ENCODE measurements around the genes PPP1R18, C6orf15, PSORS1C1 and MICA.

GRCh38 chr6:30683384-30683832, 3.0 kb downstream of the PPP1R18 start:
- RAMPAGE, long total RNA, result no peak
- RRBS, result no CpG with 5 or more reads among the region's 6 CpGs

GRCh38 chr6:30684309-30685305, 1.8 kb downstream of the PPP1R18 start:
- RAMPAGE, long total RNA, result no peak
- RRBS, result 42% methylated on average over 7 of the region's 22 CpGs

DNA sequence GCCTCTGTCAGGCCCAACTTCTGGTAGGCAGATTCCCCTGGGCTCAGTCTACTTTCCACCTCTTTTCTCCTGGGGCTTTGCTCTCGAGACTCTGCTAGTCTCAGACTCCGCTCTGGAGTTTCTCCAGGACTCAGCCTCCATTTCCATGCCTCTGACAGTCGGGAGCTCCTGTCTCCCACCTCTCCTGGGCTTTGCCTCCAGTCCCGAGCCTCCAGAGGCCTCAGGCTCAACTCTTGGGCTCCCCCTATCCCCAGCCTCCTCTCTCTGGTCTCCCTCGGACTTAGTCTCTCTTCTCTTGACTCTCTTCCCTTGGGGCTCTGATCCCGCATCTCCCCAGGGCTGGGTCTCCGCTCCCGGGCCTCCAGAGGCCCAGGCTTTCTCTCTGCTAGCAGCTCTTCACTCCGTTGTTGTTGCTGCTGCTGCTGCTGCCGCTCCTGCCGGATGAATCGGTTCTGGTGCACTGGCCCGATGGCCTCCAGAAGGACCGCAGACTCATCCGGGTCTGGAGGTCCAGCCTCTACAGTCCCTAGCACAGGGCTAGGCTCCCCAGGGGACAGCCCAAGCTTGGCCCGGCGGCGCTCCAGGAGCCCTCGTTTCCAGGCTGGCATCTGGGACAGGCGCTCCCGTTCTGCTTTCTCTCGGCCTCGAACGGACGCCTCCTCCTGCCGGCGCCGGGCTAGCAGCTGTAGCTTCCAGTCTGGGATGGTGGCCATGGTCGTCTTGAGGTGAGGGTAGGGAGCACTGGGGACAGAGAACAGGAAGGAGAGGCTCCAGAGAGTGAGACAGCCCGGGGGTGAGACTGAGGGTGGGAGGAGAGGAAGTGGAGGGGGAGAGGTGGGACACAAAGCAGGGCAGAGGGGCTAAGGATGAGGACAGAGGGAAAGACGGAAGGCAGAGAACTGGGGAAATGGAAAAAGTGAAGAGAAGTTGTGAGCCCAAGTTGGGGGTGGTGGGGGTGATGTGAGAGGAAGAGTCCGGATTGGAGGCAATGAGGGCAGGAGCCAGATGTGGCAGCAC, 831 bp downstream of the PPP1R18 start:
- RAMPAGE, long total RNA, result no peak
- RRBS, result 79% methylated on average over 14 of the region's 32 CpGs

- RAMPAGE, long total RNA, result start-site peak on the minus strand at chr6:30686638-30686652, 39 and 50 reads in 2 replicates
- RRBS, result 1% methylated on average over 14 of the region's 51 CpGs
Observed at GRCh38 chr6:30686323-30687094, at the start of gene PPP1R18. TSS of gene PPP1R18 (minus strand) at chr6:30686645.

GRCh38 chr6:30712417-30712968, 4.6 kb downstream of the MDC1 start:
- RAMPAGE, long total RNA, result no peak
- RRBS, result no CpG with 5 or more reads among the region's 9 CpGs

DNA sequence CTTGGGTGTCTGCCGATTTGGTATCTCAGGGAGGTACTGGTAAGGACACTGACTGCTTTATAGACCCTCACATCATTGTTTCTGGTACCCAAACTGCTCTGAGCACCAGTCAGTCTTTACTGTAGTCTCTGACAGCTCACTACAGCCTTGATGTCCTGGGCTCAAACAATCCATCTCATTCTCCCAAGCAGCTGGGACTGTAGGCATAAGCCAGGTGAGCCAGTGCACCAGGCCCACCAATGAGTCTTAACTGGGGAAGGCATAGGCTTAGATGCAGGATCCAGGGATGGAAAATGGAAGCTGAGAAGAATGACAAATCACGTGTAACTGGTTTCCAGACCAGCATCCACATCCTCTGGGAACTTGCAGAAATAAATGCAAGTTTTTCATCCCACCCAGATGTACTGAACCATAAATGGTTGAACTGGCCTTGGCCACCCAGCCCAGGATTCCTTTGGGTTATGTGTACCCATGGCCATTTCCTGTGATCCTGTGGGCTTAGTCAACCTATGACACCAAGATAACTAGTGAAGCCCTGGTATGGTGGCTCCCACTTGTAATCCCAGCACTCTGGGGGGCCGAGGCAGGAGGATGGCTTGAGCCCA, 5.7 kb downstream of the TUBB start:
- RAMPAGE, long total RNA, result no peak
- RRBS, result no CpG with 5 or more reads among the region's 3 CpGs

- RAMPAGE, long total RNA, result no peak
- RRBS, result no CpG with 5 or more reads among the region's 9 CpGs
Observed at GRCh38 chr6:30764051-30764701, 19.8 kb upstream of the IER3 start.

GRCh38 chr6:30793484-30794157, 49.3 kb upstream of the IER3 start:
- RAMPAGE, long total RNA, result no peak
- RRBS, result no CpG with 5 or more reads among the region's 6 CpGs

GRCh38 chr6:30806767-30807336, 62.5 kb upstream of the IER3 start:
- RAMPAGE, long total RNA, result no peak
- RRBS, result no CpG with 5 or more reads among the region's 11 CpGs

- RAMPAGE, long total RNA, result no peak
- RRBS, result no CpG with 5 or more reads among the region's 9 CpGs
Observed at GRCh38 chr6:30810620-30811405, 66.5 kb upstream of the IER3 start.

GRCh38 chr6:30847627-30848705, 36.4 kb upstream of the DDR1 start:
- RAMPAGE, long total RNA, result no peak
- RRBS, result no CpG with 5 or more reads among the region's 16 CpGs

- RAMPAGE, long total RNA, result no peak
- RRBS, result no CpG with 5 or more reads among the region's 18 CpGs
Observed at GRCh38 chr6:30885983-30886851, 1.9 kb downstream of the DDR1 start.

GRCh38 chr6:31021407-31022142, 11.3 kb downstream of the MUC22 start:
- RAMPAGE, long total RNA, result no peak
- RRBS, result no CpG with 5 or more reads among the region's 14 CpGs

DNA sequence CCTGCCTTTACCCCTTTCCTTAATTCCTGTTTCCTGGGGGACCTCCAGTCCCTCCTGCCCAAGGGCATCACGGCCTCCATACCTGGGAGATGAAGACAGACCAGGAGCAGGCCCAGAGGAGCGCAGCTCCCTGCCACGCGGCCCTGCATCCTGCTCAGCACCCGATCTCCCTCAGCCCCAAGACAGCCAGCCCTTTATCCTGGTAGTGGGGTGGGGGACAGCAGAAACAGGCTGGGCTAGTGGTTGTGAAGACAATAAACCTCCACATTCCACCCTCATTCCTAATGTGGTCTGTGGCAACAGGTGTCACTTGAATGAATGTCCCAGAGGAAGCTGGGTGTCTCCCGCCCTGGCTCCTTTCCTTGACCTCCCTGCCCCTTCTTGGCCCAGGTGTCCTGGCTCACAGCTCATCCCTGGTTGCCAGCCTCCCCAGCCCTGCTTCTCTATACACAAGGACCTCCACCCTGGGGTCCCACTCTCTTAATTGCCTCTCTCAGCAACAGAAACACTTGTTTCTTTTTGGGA, at the start of gene C6orf15:
Gene C6orf15 (minus strand): TSS at position 169 of the 525 bp plus-strand sequence.
- RAMPAGE, long total RNA, result no peak
- RRBS, result no CpG with 5 or more reads among the region's 6 CpGs

- RAMPAGE, long total RNA, result no peak
- RRBS, result no CpG with 5 or more reads among the region's 3 CpGs
Observed at GRCh38 chr6:31114554-31114938, at the start of gene PSORS1C1. TSS of gene PSORS1C1 (plus strand) at chr6:31114800.

DNA sequence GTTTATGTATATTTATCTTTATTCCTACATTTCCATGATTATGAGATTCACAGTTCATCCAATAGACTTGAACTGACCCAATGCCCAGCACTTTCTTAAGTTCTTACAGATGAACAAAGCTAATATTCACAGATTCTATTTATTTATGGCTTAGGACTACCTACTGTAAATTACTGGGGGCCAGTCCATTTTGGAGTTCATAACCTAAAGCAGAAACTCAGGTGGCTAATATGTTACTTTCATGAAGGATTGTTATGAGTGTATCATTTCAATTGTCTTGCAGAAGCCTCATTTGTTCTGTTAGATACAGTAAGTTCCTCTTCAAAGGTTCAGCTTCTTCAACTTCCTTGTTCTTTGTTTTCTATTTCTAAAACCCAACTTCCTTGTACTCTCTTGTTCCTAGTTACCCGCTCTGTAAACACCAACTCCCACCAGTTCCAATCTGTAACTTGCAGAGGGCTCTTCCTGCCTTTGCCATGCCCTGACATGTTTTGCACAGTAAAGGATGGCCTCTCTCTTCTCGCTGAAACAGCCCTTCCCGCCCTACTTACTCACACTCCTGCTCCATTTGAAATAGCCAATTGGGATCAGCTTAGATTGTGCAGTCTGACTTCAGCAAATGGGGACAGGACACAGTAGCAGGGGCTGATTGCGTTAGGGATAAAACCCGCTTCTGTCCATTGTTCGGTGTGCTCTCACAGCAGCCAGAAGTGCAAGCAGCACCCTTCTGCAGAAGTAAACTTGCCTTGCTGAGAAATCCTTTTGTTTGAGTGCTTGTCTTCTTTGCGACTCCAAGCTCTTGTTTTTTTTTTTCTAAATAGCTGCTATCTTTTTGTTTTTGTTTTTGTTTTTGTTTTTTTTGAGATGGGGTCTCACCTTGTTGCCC, 45.8 kb upstream of the POU5F1 start:
- RAMPAGE, long total RNA, result no peak
- RRBS, result no CpG with 5 or more reads among the region's 7 CpGs

GRCh38 chr6:31265216-31265487, 6.7 kb downstream of the HLA-C start:
- RAMPAGE, long total RNA, result no peak
- RRBS, result no CpG with 5 or more reads among the region's 1 CpG

DNA sequence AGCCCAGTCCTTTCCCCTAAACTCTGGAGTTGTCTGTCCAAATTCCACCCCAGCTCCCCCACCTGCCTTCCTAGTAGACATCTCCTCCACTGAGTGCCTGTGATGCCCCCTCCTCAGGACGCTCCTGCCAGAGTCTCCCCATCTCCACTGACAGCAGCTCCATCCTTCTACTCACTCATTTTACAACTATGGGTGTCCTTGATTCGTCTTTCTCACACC, 4.9 kb downstream of the HLA-B start:
- RAMPAGE, long total RNA, result no peak
- RRBS, result no CpG with 5 or more reads among the region's 2 CpGs

DNA sequence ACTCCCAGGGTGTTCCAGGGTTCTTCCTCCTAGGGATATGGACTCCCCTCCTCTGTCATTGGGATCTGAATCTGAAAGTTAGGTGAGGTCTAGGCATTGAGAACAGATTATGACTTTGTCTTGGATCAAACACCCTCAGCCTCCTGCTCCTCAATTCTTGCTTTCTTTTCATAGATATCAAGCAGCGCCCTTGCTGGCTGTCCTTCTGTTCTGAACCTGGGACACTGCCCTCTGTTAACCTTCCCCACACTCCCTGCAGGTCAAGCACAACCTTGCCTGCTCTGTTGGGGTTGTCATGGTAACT, 16.5 kb upstream of the MICA start:
- RAMPAGE, long total RNA, result no peak
- RRBS, result no CpG with 5 or more reads among the region's 1 CpG

DNA sequence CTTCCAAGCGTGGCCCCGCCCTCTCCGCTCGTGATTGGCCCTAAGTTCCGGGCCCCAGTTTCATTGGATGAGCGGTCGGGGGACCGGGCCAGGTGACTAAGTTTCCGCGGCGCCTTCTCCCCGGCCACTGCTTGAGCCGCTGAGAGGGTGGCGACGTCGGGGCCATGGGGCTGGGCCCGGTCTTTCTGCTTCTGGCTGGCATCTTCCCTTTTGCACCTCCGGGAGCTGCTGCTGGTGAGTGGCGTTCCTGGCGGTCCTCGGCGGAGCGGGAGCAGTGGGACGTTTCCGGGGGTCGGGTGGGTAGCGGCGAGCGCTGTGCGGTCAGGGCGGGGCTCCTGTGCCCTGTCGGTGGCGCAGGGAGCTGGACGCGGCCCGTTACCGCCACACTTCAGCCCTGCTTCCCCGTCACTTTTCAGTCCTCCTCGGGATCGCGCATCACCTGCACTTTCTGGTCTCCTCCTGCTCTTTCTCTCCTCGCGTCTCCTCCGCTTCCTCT, at the start of gene MICA:
Gene MICA (plus strand): TSS at position 127 of the 496 bp plus-strand sequence.
- RAMPAGE, long total RNA, result start-site peak on the plus strand centred at position 118 of the sequence, 53 bp wide, 62 and 46 reads in 2 replicates
- RRBS, result under 1% methylated on average over 11 of the region's 44 CpGs

All from epithelial cell of proximal tubule (primary cell).